Cerebral cortex (tissue), 2 donors: ENCODE measurements around a stretch of chr3.

GRCh38 chr3:4866653-4867471, 112.4 kb upstream of the BHLHE40 start:
- PRO-cap, 2 experiments: no peak in any of the 2 experiments

DNA sequence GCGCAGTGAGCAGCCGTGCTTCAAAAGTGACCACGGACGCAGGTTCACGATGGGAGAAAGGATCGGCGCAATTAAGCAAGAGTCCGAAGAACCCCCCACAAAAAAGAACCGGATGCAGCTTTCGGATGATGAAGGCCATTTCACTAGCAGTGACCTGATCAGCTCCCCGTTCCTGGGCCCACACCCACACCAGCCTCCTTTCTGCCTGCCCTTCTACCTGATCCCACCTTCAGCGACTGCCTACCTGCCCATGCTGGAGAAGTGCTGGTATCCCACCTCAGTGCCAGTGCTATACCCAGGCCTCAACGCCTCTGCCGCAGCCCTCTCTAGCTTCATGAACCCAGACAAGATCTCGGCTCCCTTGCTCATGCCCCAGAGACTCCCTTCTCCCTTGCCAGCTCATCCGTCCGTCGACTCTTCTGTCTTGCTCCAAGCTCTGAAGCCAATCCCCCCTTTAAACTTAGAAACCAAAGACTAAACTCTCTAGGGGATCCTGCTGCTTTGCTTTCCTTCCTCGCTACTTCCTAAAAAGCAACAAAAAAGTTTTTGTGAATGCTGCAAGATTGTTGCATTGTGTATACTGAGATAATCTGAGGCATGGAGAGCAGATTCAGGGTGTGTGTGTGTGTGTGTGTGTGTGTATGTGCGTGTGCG, 4.1 kb downstream of the BHLHE40 start:
- PRO-cap, 2 experiments: no peak in any of the 2 experiments

GRCh38 chr3:4985026-4985902, 6.0 kb downstream of the BHLHE40 start:
- PRO-cap, 2 experiments: no peak in any of the 2 experiments

DNA sequence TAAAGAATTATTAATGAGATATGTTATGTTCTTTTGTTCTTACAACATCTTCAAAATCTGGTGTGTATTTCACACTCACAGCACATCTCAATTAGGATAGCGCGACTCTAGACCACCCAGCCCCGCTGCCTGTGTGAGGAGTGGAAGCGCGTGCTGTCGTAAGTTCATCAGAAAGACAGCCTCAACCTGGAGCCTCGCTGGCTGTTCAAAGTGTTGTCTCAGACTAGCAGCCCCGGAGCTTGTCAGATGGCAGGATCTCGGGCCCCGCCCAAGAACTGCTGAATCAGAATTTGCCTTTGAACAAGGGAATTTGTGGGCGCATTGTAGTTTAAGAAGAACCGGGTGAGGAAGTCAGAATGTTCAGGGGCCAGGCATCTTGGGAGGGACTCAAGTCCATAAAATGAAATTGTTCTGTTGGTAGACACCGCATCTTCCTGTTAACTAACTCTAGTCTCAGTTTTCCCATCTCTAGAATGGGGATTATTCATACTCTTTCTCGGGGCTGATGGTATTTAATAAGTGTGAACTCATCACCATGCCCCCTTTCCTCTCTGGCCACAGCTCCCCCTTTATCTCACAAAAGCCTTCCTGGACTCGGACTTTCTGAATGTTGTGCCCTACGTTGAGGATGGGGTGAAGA, 40.3 kb downstream of the BHLHE40 start:
- PRO-cap, 2 experiments: no peak in any of the 2 experiments

DNA sequence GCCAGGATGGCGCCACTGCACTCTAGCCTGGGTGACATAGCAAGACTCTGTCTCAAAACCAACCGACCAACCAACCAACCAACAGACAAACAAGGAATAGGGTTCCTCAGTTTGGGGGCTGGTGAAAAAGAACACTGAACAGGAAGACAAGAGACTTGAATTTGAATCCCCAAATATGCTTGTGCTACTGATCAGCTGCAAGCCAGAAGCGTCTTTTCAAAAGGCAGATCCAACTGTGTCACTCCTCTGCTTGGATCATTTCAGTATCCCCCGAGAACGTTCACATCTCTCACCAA, 60.0 kb downstream of the BHLHE40 start:
- PRO-cap, 2 experiments: no peak in any of the 2 experiments

- PRO-cap, 2 experiments: no peak in any of the 2 experiments
Measured at GRCh38 chr3:5052834-5053217, 69.3 kb upstream of the ARL8B start.

GRCh38 chr3:5055563-5056204, 66.4 kb upstream of the ARL8B start:
- PRO-cap, 2 experiments: no peak in any of the 2 experiments

GRCh38 chr3:5212960-5213527, 25.5 kb downstream of the EDEM1 start:
- PRO-cap, 2 experiments: no peak in any of the 2 experiments

DNA sequence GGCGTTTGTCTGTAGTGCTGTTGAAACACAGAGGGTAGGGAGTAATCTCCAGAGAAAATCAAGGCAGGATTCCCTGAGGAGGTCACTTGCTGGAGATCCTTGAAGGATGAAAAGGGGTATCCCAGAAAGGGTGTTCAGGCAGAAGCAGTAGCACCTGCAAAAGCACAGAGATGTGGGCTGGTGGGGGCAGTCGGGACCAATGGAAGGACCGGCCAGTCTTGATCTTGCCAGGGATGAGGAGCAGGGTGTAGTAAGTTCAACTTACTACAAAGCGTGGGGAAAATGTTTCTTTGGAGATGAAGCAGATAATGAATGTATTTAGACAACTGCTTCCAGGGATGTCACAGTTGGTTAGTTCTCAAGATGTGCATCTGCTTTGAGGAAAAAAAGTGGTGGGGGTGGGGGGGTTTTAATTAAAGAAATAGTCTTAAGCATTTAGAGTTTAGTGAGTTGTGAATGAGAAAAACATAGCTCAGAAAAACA, 27.4 kb downstream of the EDEM1 start:
- PRO-cap, 2 experiments: no peak in any of the 2 experiments

GRCh38 chr3:5699810-5700207, 512.3 kb downstream of the EDEM1 start:
- PRO-cap, 2 experiments: no peak in any of the 2 experiments

- PRO-cap, 2 experiments: peak in 1 of 2 experiments; most common plus-strand start chr3:7024151 (in 1)
Measured at GRCh38 chr3:7024002-7024440, 163.1 kb downstream of the GRM7 start.

GRCh38 chr3:7573294-7573535, 712.3 kb downstream of the GRM7 start:
- PRO-cap, 2 experiments: peak in 1 of 2 experiments; most common plus-strand start chr3:7573442 (in 1)

DNA sequence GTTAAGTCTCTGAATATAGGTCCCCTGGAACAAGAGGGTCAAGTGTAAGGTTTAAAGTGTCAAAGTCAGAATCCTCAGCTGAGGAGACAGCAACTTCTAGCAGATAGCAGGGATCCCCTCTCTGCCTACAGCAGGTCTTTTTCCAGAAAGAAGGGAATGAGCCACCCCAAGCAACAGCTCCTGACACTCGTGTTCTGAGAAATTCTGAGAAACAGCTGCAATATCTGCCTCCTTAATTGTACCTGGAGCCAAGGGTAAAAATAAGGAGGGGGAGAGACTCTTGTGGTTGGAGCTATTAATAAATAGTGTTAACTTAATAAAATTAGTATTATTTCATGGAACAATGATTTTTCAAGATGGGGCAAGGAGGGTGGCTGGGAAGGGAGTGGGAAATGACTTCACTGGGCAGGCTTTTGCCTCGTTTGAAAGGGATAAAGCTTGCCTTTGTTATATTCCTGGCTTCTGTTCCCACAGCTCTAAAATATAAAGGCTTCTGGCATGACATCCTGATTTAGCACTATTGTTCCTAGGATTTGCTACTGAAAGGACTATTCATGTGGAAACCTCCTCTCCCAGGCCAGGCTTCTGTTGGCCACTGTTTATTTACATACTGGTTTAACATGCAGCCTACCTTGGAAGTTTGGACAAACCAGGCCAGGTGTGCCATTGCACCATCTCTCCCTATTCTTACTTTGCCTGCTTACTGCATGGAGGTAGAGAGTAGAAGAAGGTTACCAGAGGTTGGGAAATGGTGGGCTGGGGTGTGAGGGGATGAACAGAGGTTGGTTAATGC, 2.6 kb upstream of the LMCD1 start:
- PRO-cap, 2 experiments: peak in 1 of 2 experiments; most common plus-strand start position 510 of the sequence (in 1); most common minus-strand start position 387 of the sequence (in 1)

DNA sequence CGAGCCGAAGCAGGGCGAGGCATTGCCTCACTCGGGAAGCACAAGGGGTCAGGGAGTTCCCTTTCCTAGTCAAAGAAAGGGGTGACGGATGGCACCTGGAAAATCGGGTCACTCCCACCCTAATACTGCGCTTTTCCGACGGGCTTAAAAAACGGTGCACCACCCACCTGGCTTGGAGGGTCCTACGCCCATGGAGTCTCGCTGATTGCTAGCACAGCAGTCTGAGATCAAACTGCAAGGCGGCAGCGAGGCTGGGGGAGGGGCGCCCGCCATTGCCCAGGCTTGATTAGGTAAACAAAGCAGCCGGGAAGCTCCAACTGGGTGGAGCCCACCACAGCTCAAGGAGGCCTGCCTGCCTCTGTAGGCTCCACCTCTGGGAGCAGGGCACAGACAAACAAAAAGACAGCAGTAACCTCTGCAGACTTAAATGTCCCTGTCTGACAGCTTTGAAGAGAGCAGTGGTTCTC, 32.9 kb downstream of the SSUH2 start:
- PRO-cap, 2 experiments: no peak in any of the 2 experiments

DNA sequence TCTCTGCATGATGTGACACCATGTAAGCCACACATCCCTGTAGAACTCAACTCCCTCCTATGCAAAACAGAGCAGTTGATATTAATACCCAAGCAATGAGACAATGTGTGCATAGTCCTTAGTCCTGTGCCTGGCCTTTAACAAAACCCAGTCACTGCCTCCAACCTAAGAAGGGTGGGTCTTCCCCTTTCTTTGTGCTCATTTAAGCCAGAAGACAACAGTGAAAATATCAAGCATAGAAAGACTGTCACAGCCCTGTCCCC, 6.1 kb downstream of the SSUH2 start:
- PRO-cap, 2 experiments: no peak in any of the 2 experiments

- PRO-cap, 2 experiments: no peak in any of the 2 experiments
Measured at GRCh38 chr3:8652391-8652740, 7.8 kb upstream of the SSUH2 start.

DNA sequence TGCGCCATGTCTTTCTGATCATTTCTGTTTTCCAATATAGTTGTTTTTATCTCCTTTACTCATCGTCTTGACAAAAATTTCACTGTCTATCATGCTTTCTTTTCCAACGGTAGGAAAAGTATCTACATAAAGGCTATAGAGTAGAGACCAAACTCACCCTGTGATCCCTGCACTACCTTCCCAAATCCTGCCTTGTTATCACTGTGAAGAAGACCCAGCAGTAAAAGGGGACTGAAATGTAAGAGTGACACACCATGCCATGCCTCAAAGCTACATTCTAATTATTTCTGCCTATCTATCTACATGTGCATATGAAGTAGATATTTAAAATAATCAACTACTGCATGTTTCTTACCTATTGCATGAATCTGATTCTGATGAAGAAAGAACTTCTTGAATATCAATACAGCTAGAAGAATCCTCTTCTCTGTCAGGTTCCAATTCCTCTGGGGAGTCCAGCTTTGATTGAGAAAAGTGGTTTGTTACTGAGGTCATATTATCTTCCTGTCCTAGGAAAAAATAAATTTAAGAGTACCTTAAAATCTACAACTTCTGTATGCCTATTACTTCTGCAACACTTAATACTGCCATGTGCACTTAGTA, 64.6 kb downstream of the RAD18 start:
- PRO-cap, 2 experiments: no peak in any of the 2 experiments

GRCh38 chr3:9248544-9249272, 738 bp downstream of the SRGAP3 start:
- PRO-cap, 2 experiments: peak in 1 of 2 experiments; most common plus-strand start chr3:9248703 (in 1)

GRCh38 chr3:9384976-9385846, 12.2 kb upstream of the SETD5 start:
- PRO-cap, 2 experiments: no peak in any of the 2 experiments

GRCh38 chr3:9399155-9399341, 1.6 kb downstream of the SETD5 start:
- PRO-cap, 2 experiments: no peak in any of the 2 experiments